BE2C (cell line): ENCODE results near the gene A1CF.

GRCh38 chr10:48577037-48577455 is 27.8 kb downstream of the ARHGAP22 start:
- RRBS = no CpG with 5 or more reads among the region's 5 CpGs

- RRBS = no CpG with 5 or more reads among the region's 1 CpG
These were observed 20.2 kb upstream of the ARHGAP22 start for GRCh38 chr10:48625072-48625380.

- RRBS = no CpG with 5 or more reads among the region's 8 CpGs
These were observed 16.5 kb upstream of the WDFY4 start for GRCh38 chr10:48667897-48668774.

- RRBS = no CpG with 5 or more reads among the region's 9 CpGs
These were observed 1.4 kb downstream of the OGDHL start for GRCh38 chr10:49760420-49761369.

GRCh38 chr10:50260826-50261282 is 9.5 kb upstream of the ASAH2 start:
- RRBS = no CpG with 5 or more reads among the region's 2 CpGs

DNA sequence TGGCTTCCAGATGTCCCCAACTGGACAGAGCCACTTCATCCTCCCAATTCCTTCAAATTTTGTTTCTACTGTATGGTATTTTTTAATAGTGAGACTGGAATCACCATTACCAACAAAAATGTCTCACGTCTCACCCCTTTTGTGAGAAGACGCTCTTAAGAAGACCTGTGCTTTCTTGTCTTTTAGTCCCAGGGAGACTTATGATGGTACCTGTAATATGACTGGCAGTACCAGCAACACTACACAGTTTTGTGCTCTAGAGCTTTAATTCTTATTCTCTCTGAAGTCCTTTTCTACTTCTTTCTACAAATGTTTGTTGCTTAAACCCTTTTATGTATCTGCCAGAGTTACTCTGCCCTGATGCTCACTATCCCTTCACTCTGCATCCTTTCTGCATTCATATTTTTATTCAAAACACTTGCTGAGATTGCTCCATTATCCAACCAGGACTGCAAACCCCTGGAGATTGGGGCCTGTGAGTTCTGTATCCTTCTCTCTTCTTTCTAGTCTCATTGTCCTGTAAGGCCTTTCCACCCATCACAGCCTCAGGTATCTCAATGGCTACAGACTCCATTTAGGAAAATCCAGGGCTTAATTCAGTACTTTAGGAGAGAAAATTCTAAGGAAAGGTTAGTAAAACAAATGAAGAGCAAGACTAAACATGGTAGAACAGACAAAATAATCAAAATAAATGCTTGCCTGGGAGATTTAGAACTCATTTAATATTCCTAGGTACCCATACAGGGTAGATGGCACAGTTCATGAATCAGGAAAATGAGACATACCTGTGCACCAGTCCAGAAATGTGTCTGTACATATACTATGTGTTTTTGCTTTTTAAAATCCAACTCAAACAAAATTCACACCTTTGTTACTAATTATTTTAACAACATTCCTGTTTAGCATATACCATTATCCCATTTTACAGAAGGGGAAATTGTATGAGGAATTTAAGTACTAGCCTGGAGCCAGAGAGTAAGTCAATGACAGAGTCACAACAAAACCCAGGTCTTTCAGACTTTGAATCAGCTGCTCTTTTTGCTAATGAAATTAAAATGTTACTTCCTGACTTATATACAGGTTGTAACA is 82.1 kb upstream of the ASAH2 start:
- RRBS = no CpG with 5 or more reads among the region's 2 CpGs

GRCh38 chr10:50393134-50394264 is 142.2 kb upstream of the ASAH2 start:
- RRBS = no CpG with 5 or more reads among the region's 8 CpGs

GRCh38 chr10:50396136-50396693 is 144.9 kb upstream of the ASAH2 start:
- RRBS = no CpG with 5 or more reads among the region's 3 CpGs

GRCh38 chr10:50470370-50471461 is 153.0 kb downstream of the SGMS1 start:
- RRBS = no CpG with 5 or more reads among the region's 5 CpGs

GRCh38 chr10:50563919-50564419 is 59.8 kb downstream of the SGMS1 start:
- RRBS = no CpG with 5 or more reads among the region's 8 CpGs

DNA sequence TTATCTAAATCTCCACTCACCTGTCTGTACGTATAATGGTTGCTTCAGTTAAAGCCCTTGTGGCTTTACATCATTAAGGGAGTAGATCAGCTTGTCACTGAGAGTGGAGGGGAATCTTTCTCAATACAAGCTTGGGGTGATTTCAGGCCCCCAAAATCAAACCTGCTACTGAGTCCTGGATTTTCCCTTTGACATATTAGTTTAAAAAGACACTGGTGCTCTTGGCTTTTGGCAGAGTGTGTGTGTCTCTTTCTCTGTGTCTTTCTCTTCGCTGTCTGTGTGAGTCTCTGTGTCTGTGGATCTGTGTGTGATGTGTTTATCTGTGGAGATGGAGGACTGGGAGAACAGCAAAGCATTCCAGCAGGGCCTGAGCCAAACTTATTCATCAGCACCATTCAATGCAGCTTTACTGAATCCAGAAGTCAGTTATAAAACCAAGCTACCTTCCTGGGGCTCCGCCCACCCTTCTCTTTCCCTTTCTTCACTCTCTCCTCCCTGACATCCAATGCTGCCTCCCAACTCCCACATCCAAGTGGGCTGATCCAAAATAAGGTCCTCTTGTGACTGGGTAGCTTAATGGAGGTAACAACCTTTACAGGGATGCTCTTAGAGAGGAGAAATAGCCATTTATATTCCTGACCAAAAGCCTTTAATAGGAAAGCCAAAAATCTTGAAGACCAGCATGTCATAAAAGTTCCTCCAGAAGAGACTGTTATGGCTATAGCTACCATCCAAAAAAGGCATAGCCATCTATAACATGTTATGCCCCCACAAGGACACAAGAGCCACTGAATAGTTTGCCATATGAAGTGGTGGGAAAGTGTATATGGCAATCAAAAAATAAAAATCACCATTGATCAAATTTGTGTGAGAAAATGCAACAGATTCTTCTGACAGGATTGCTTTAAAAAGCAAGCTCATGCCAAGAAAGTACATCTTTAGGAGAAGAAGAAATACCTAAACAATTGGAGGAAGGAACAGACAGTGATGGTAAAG is 3.8 kb downstream of the SGMS1 start:
- RRBS = no CpG with 5 or more reads among the region's 3 CpGs

GRCh38 chr10:50885285-50885902 is at the start of gene A1CF:
Gene A1CF (minus strand): TSS chr10:50885627.
- RRBS = no CpG with 5 or more reads among the region's 8 CpGs

GRCh38 chr10:50990633-50991080 is 83.6 kb upstream of the PRKG1 start:
- RRBS = no CpG with 5 or more reads among the region's 14 CpGs

GRCh38 chr10:51190051-51190576 is 115.8 kb downstream of the PRKG1 start:
- RRBS = no CpG with 5 or more reads among the region's 1 CpG

DNA sequence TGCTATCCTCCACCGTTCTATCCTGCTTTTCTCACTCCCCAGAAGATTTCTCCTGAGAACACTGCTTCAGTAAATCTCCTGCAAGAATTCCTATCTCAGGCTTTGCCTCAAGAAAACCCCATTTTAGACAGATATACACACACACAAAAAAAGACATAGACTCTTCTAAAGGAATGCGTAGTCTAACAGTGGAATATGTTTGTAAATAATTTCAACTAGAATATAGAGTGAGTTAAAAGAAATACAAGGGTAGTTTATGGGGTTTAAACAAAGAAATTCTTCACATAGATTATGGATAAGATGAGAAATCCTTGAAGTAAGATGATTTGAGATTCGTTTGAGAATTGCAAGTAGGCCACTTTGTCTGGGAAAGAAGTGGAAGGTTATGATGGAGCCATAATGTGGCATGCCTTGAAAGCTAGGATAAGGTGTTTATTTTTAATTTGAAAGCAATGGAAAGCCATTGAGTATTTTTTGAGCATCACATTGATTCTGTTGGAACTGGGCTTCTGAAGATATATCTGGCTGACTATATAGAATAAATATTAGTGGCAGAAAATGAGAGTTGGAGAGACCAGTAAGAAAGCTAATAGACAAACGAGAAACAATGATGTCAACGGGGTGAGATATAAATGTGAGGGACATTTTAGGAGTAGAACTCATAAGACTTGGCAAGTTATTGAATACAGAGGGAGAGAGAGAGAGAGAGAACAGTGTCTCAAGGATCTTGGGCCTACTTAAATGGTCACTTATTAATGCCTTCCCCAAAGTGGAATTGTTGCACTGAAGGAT is 128.3 kb downstream of the PRKG1 start:
- RRBS = no CpG with 5 or more reads among the region's 5 CpGs

DNA sequence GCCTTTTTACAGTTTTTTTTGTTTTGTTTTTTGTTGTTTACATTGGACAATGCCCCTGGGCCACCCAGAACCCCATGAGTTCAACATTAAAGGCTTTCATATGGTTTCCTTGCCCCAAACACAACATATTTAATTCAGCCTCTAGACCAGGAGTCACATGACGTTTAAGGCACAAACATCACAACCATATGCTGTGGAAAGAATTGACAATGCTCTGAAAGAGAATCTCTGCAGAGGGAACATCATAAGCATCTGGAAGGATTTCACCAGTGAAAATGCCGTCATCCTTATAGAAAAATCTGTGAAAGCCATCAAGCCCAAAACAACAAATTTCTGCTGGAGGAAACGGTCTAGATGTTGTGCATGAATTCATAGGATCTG is 211.9 kb upstream of the DKK1 start:
- RRBS = no CpG with 5 or more reads among the region's 3 CpGs

DNA sequence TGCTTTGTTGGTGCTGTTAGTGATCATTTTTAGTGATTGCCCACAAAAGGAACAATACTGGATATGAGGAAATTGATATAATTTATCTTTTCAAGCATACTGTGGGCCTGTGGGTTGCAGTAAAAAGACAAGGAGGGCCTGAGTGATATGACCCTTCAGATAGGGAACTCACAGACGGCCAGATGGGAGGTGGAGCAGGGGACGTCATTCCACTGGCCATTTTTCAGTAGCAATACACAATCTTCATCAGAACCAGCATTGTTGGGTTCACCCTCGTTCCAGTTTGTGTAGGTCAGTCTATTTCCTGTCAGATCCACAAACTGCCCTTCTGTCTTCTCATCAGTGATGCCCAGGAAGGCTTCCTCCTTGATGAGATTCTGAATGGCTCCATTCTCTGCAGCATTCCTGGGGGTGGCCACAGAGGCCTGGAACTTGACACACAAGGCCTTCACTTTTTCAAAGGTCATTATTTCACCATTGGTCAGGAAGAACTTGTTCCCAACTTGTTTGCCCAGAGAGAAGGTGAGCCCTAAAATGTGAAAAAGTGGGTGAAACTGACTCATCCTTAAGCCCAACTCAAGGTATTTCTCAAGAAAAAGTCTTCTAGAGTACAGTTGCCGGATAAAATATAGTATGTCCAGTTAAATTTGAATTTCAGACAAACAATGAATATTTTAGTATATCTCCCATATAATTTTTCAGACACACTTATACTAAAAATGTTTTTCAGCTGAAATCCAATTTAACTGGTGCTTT is 4.4 kb downstream of the MBL2 start:
- RRBS = no CpG with 5 or more reads among the region's 4 CpGs

DNA sequence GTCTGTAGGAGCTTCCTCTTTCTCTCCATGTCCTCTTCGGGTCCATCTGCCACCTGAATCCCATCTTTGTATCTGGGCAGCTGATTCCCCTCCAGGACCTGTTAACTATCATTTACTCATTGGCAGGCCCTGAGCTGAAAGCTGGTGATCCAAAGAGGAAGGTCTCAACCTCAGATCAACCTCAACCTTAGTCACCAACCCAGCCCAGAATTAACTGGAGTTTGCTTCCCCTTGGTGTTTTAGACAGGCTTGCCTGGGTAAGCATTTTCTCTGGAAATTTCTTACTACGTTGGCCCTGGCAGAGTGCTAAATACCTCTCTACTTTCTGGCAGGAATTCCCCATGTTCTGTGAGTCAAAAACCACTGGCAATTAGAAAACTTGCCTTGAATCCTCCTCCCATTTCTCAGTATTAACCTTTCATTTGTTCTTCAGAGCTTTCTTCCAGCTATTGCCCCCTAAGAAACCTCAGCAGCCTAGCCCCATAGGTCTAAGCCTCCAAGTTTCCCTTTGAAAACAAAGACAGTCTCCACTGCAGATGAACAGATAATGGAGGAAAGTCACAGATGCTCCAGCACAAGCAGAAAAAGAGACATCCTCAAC is 472 bp downstream of the MBL2 start:
- RRBS = no CpG with 5 or more reads among the region's 2 CpGs

GRCh38 chr10:58335288-58336163 is 720 bp downstream of the UBE2D1 start:
- RRBS = 1% methylated on average over 19 of the region's 41 CpGs